Parotid gland (tissue), 1 donor: ENCODE measurements around a stretch of chr2.

GRCh38 chr2:113551489-113551998 is 53.1 kb downstream of the FOXD4L1 start:
- PRO-cap: no peak

DNA sequence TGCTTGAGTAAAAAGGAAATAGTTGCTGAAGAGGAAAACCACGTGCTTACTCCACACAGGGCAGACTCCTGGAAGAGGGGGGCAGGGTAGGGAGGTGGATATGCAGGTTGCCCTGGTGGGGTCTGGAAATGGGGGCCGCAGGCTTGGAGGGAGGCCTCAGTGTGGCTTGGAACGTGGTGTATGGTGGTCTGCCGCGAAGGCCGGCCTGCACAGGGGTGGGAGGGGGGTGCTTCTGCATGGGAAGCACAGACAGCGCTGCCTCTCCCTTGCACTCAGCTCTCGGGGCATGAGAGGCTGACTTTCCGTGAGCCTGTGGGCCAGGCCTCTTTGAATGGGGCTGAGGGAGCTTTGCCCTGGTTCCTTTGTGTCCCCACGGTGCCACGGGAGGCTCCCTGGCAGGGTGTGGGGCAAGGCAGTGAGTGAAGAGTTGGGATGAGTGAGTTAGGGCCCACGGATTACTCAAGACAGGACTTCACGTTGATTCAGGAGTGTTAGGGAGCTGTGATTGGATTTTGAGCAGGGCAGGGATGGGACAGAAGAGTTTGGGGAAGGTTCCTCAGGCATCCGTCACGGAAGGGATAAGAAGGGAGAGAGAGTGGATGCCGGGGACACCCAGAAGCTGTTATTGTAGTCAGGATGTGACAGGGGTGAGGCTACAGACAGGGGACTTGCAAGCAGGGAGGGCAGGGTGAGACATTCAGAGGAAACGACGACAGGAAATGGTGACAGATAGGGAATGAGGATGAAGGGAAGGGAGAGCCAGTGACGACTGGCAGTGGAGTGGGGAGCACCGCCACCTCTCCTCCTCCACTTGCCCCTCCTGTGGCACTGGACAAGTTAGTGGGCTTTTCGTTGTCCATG is 35.4 kb upstream of the RABL2A start:
- PRO-cap: no peak

GRCh38 chr2:113602020-113602431 is 25.0 kb upstream of the RABL2A start:
- PRO-cap: no peak

GRCh38 chr2:113849038-113849429 is 40.9 kb upstream of the ACTR3 start:
- PRO-cap: no peak

- PRO-cap: no peak
Measured at GRCh38 chr2:113921366-113922593, 31.9 kb downstream of the ACTR3 start.

DNA sequence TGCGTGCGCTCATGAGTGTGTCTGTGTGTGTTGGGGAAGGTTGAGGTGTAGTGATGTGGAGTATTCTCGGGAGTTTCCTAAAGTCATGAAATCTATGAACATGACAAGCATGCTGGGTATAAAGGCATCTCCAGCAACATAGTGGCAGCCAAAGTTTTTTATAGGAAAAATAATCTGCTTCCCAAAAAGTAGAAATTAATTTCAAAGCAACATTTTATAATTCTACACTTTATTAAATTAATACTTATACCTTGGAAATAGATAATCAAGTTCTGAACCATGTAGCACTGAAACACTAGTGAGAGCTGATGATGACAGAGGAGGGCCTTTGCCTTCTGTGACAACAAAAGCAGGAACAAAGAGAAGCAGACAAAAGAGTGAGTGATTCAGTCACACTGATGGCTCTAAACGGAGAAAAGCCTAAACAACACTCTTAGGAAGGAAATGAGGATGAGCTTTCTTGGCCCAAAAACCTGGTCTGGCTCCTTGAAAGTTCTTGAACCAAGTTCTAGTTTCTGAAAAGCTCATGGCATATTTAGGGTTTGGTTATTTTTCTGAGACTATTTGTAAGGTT is 271.8 kb downstream of the DPP10 start:
- PRO-cap: no peak

DNA sequence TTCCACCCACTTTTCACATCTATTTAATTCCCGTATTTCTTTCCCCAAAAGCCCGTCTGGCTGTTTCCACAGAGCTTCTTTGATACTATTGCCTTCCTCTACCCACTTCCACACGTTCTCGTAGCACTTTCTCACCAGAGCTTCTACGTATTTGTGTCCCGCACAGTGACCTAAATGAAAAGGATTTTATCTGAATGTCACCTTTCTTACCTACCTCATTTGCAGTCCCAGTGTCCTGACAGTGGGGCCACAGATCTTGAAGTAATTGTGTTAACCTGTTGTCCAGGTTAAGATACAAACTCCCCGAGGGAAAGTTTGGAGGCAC is 713 bp downstream of the DDX18 start:
- PRO-cap: no peak

GRCh38 chr2:117917220-117917690 is 96.6 kb downstream of the CCDC93 start:
- PRO-cap: no peak

DNA sequence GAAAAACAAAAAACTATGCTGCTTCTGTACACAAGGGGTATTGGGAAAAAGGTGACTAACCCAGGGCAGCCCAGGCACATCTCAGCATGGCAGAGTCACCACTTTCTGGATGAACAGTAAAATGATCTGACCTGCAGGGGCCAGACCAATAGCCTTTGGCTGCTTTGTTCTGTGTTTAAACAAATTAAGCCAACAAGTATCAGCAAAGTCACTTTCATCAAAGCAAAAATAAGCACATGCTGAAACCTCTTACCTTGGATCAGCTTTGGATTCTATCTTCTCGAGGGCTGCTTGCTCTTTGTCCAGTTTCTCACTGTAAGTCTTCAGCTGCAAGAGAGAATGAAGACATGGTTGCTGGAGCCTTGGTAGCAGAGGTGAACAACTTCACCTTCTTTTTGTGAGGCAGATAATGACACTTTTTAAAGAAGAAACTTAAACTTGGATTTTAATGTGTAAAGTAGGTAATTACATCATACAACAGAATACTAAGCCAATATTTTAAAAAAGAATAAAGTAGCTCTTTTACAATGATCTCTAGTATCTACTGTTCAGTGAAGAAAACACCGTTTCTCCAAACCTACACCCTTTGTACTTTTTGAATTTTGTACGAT is 64.7 kb downstream of the CCDC93 start:
- PRO-cap: no peak

DNA sequence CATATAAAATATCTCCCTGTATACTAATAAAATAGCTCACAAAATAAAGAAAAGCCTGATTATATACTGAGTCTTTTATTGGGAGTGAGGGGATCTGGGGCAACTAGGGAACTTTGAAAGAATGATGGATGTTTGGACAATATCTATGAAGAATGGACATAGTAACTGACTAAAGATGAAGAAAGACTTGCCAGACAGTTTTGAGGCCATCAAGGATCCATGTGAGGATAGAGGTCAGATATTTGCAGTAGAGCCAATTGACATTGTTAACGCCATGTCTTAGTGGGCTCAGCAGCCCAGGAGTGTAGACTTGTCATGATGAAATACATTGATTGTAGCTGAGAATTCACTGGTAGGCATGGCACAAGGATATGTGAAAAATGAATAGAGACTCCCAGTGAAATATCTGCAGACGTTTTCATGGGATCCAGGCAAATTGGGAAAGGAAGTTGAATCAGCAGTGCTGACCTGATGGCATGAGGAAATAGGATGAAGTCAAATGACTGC is 24.3 kb downstream of the INSIG2 start:
- PRO-cap: no peak

- PRO-cap: no peak
Measured at GRCh38 chr2:118310842-118311584, 222.7 kb downstream of the INSIG2 start.

- PRO-cap: no peak
Measured at GRCh38 chr2:118604271-118604878, 243.1 kb downstream of the EN1 start.

DNA sequence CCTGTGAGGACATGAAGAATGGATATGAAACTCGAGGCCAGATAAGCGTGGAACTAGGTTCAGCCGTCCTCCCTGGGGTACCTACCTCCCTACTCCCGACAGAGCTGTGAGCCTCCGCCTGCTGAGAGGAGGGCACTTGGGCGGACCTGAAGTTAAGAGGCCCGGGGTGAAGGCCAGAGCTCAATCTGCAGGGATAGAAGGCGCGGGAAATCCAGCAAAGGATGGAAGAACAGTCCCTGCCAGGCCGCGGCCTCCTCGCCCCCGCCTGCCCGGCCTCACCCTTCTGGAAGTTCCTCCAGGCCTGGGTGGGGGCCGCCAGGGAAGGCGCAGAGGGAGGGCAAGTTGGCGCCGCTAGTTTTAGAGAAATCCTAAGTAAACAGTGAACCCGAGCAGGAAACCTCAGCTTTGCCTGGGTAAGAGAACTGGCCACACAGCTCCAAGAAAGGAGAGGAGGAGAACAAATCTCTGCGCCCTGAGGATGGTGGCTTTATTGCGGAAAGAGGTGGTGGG is 13.0 kb downstream of the EN1 start:
- PRO-cap: no peak

DNA sequence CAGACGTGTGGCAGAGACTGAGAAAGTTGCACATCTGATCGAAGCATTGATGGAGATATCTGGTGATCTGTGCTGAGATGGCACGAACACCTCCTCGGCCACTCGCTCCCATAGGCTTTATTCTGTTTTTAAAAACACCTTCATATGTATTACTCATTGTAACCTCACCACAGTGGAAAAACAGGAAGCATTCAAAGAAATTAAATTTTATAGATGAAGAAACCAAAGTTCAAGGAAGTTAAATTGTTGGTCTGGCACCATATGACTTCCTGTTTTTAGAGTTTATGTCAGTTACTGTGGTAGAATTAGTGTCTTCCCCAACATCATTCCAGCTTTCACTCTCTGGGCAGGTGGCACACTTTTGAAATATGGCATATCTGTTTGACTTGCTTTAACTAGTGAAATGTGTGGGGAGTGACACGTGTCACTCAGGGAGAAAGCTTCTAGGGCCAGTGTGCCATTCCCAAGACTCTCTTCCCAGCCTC is 39.2 kb upstream of the MARCO start:
- PRO-cap: no peak

GRCh38 chr2:119263645-119264322 is 40.1 kb downstream of the STEAP3 start:
- PRO-cap: no peak

DNA sequence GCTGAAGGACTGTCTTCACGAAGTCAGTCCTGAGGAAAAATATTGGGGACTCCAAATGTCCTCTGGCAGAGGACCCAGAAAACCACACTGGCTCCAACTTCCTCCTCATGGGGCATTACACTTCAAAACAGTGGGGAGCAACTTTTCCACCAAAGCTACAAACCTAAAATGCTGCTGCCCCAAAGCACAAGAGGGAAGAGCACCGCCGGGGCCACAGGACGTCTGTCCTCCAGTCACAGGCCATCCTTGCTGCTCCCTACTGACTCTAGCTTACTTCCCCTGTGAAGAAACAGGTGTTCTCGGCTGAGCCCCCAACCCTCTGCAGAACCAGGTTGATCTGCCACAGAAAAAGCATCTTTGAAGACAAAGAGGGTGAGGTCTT is 40.7 kb downstream of the STEAP3 start:
- PRO-cap: no peak

- PRO-cap: no peak
Measured at GRCh38 chr2:119305830-119307050, 60.4 kb downstream of the C2orf76 start.

DNA sequence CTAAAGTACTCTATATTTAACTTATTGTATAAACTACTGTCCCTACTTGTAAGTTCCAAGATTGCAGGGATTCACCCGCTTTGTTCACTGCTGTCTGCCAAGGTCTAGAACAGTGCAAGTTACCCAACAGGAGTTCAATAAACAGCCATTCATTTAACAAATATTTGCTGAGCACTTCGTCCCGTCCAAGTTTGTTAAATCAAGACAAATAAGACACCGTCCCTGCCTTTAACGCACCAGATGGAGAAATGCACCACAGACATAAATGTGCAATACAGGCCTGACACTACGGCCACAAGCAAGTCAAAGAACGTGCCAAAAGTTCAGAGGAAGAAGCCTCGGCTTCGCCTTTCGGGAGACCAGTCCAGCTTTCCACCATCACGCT is 522 bp downstream of the C2orf76 start:
- PRO-cap: no peak

GRCh38 chr2:119387206-119388127 is 20.7 kb downstream of the DBI start:
- PRO-cap: no peak

DNA sequence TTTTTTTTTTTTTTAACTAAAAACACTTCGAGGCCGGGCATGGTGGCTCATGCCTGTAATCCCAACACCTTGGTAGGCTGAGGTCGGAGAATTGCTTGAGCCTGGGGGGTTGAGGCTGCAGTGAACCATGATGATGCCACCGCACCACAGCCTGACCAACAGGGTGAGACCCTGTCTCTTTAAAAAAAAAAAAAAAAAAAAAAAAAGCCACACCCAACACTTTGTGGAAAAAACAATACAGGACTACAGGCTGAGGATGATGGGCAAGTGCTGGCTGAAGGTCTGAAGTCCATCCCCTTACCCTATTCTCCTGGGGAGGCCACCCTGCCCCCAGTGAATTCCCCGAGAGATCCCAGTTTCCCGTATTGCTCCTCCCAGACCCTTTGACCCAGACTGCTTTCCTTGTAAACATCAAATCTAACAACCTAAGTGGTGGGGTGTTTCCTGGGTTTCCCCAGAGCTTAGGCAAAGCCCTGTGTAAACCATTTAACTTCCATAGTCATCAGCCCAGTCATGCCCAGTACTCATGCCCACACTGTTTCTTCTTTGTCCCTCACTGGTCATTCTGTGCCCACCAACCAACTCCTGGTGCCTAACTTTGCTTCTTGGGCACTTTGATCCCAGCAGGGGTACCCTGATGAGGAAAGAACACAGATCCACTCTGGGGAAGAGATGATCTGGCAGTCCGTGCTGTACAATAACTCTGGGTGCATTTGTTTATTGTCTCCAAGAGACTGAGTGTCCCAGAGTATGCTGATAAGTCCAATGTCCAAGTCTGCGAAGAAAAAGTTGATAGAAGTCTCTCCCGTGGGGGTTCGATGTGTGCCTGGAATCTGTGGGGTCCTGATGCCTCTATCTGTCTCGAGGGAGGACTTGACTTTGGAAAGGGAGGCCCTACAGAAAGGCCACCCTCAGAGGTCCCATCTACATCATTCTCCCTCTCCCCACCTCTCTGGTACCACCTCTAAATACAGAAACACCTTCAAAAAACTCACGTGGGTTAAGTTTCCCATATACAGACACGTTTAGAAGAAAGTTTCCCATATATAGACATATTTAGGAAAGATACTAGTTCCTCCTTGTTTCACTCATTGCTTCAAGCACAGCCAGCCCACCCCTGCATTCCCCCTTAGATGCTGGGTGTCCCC is 5.7 kb upstream of the TMEM37 start:
- PRO-cap: no peak